Bronchus fibroblast of lung (primary cell): ENCODE measurements around the gene C1orf198.

DNA sequence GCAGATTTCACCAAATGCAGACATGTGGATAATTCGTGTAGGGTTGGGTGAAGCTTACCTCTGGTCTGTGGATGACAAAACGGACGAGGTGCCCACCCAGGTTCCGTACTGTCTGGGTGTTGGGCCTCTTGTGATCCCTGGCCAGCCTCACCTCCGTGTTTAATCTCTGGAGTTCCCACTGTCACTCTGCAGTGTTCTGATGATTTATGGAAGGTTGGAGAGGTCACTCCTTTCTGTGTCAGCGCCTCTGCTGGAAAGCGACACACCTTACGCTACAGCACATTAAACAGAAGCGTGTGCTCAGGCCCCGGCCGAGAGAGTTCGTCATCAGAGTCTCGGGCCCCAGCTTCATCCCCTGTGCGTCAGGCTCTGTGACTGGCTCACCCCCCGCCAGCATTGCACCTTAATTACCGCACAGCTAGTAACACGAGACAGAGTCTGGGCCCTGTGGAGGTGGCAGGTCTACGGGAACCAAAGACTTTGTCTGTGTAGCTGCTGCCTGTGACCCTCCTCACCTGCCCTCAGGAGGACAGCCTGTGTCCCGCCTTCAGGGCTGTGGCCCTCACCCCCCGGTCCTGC is 157.8 kb downstream of the PGBD5 start:
- RAMPAGE, long total RNA, result no peak

GRCh38 chr1:230274020-230274600 is 152.0 kb downstream of the PGBD5 start:
- RAMPAGE, long total RNA, result no peak

- RAMPAGE, long total RNA, result no peak
These were observed 99.0 kb downstream of the PGBD5 start for GRCh38 chr1:230327024-230327643.

GRCh38 chr1:230509800-230510282 is 83.7 kb upstream of the PGBD5 start:
- RAMPAGE, long total RNA, result no peak

DNA sequence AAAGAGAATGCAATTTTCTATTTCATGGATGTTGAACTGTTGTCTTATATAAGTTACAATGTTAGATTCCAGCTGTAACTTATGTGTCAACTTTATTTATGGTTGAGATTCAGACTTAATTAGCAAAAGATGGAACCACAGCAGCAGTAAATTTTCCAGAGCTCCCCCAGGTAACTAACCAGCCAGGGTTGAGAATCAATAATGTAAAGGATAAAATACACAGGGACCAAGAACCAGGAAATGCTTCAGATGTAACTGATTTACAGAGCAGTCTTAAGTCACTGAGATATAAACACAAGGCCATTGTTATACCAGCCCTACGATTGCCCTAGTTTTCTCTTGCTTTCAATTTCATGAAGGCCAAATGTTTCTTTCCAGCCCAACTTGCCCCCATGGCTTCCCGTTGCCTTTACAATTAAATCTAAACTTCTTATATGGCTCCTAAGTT is 70.2 kb upstream of the COG2 start:
- RAMPAGE, long total RNA, result no peak

DNA sequence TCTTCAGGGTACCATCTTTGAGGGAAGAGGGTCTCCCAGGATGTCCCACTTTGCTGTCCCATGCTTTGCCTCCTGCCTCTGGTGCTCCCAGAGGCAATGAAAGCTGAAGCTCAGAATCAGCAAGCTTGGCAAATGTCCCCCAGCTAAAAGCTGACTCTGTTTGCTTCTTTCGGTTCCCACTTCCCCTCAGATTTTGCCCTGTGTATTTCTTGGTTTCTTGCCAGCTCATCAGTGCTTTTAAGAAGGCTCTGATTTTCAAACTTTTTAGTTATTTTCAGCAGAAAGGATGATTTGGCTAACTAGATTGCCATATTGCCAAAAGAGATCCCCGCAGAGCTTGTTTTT is 33.1 kb upstream of the COG2 start:
- RAMPAGE, long total RNA, result no peak

GRCh38 chr1:230725559-230726008 is 11.7 kb upstream of the AGT start:
- RAMPAGE, long total RNA, result no peak

- RAMPAGE, long total RNA, result no peak
These were observed 43.4 kb downstream of the C1orf198 start for GRCh38 chr1:230824841-230825305.

DNA sequence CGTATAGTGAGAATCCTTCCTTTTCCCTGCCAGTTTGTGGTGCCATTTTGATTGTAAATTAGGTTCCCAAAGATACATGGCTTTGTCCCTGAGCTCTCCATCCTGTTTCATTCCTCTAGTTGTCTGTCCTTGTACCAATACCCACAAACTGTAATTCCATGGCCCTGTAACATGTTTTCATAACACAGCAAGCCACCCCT is 33.4 kb downstream of the C1orf198 start:
- RAMPAGE, long total RNA, result no peak

GRCh38 chr1:230868441-230869466 is at the start of gene C1orf198:
TSS of gene C1orf198 (minus strand) at chr1:230868521.
- RAMPAGE, long total RNA, result start-site peak on the minus strand at chr1:230868524-230868528, 74 and 69 reads in 2 replicates

GRCh38 chr1:230910190-230910895 is 42.0 kb upstream of the C1orf198 start:
- RAMPAGE, long total RNA, result no peak

GRCh38 chr1:231211152-231211859 is 29.7 kb downstream of the C1orf131 start:
- RAMPAGE, long total RNA, result no peak

GRCh38 chr1:231317650-231318094 is 20.0 kb downstream of the EXOC8 start:
- RAMPAGE, long total RNA, result no peak

DNA sequence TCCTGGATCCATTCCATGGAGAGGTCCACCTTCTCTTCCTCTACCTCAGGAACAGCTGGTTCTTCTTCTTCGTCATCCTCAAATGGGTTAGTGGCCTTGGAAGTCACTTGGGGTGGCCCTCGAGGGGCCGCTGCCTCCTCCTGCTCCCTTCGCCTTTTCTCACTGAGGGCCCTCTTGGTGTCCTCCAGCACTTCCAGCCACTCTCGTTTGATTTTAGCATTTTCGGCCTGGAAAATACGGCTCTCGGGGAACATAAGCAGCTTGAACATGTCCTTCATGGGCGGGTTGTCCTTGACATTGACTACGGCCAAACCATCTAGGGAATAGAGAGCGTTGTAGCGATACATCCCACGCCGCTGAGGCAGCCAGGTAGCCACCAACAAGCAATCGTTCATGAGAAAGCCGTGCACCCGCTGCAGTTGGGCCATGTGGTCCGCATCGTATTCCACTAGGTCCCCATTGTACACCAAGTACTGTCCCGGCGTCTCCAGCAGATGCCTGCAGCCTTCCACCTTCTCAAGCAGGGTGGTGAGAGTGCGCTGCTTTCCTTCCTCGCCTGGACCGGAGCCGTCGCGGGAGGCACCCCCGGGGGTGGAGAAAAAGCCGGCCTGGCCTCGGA is 813 bp downstream of the EXOC8 start:
- RAMPAGE, long total RNA, result no peak

GRCh38 chr1:231420738-231421346 is 1.2 kb downstream of the EGLN1 start:
- RAMPAGE, long total RNA, result no peak

- RAMPAGE, long total RNA, result no peak
These were observed 1.6 kb upstream of the EGLN1 start for GRCh38 chr1:231423595-231424193.

- RAMPAGE, long total RNA, result no peak
These were observed 216.6 kb downstream of the DISC1 start for GRCh38 chr1:231843082-231843597.

GRCh38 chr1:231986912-231987634 is 360.5 kb downstream of the DISC1 start:
- RAMPAGE, long total RNA, result no peak

GRCh38 chr1:232376491-232376834 is 253.5 kb downstream of the SIPA1L2 start:
- RAMPAGE, long total RNA, result no peak

DNA sequence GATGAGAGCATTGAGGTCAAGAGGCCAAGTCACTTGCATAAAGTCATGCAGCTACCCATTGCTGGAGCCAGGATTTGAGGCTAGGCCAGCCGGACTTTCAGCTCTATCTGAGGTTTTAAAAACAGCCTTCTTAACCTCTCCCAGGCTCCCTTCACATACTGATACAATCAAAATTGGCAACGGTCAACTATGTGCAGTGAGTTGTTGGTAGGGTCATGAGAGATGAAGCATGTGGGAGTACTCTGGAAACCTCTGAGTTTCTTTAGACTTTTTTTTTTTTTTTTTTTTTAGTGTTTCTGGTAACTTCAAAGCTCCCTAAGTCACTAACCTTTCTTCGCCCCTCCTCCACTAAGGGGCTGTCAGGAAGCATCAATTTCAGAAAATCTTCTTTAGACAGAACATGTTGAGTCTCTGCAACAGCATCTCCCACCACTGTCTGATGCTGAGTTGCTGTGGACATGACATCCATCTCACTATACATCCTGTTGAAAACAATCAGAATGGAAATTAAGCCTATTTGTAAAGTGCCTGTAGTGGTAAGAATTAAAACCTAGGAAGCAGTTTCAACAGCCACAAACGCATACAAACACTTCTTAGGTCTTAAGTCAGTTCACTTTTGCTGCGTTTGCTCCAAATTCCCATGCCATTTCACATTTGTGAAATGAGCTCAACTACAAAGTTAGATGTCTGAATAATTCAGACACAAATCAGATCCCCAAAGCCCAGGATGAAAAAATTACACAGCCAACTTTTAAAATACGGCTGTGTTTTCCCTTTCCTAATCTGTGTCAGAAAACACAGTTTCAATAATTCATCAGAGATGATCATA is 201.6 kb downstream of the SIPA1L2 start:
- RAMPAGE, long total RNA, result no peak